ENCODE measurements around the gene LIN7A.

- PRO-cap: no peak
Measured at GRCh38 chr12:76422978-76423602, 74.9 kb upstream of the BBS10 start.

DNA sequence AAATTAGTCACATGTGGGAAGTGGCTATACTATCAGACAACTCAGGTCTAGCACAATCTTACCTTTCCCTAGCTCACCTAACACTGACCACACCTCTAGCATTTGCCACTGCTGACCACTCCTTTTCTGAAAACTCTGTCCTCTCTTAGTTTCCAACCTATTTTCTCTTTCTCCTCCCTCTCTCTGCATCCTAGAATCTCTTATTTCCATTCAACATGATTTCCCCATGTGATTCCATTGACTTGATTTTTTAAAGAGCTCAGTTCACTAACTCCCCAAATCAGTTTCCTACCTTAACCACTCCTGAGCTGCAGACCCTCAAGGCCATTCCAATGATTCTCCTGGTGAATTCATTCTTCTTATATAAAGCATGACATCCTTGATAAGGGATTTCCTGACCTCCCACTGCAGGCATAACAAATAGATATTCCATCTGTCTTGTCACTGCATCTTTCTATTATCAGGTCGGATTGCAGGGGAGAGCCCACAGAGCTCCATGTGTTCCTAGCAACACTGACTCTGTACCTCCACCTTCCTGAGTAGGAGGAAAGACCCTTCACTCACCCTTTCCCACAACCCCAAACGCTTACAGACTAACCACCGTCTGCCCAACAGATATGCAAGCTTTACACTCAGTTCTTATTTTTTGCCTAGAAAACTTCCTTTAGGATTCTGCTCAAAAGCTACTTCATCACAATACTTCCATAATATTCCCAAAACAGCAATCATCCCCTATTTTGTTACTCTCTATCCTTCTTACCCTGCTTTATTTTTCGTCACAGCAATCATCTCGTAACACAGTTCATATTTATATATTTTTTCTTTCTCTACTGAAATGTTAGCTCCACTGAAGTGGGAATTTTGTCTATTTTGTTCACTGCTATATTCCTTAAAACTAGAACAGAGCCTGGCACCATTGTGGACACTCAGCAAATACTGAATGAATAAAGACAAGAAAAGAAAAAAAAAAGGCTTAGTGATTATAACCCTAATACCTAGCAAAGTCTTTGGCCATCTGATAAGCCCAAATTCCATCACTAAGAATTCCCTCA, 90.3 kb downstream of the OSBPL8 start:
- PRO-cap: no peak

- PRO-cap: no peak
Measured at GRCh38 chr12:76512662-76512942, 47.0 kb downstream of the OSBPL8 start.

GRCh38 chr12:76984527-76985014, 80.8 kb downstream of the E2F7 start:
- PRO-cap: no peak

- PRO-cap: no peak
Measured at GRCh38 chr12:77064758-77065411, 484 bp downstream of the E2F7 start.

- PRO-cap: bidirectional peak, plus-strand start at chr12:77833491, minus-strand start at chr12:77833274
Measured at GRCh38 chr12:77833074-77833721, 2.5 kb downstream of the NAV3 start.

DNA sequence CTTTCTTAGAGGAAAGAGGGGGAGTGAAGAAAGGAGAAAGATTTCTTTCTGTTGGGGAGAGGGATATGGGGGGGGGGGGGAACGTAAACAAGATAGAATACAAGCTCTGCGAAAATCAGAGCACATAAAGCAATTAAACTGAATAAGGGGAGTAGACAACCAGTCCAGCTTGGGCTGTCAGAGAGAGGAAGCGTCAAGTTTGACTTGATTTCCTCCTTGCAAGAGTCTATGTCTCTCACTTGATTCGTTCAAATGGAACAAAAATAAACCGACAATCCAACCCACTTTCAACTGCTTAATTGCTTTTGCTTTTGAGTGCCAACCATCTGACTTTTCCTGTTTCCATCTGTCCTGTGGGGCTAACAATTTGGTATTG, 912 bp downstream of the SYT1 start:
- PRO-cap: no peak

DNA sequence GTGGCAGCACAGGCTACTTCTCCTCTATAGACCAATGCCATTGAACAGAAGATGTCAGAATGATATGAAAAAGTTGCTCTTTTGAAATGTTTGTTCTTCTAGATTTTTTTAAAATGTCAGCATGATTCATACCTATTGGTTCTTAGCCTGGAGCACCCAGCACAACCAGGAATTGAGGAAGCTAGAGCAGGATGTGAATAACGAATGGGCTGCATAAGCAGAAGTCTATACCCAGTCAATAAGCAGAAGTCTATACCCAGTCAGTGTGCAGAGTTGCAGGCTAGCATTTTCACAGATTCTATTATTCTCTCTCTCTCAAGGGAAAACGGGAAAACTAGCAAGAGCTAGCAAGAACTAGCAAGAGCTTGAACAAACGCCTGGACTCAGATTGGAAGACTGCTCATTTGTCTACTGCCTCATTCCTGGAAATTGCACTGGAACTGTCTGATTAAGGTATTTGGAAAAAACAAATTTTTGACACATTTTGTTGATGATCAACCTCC, 113.0 kb downstream of the SYT1 start:
- PRO-cap: no peak

- PRO-cap: no peak
Measured at GRCh38 chr12:79711752-79712069, 20.9 kb upstream of the PAWR start.

- PRO-cap: no peak
Measured at GRCh38 chr12:79897586-79898251, 37.2 kb downstream of the PPP1R12A start.

DNA sequence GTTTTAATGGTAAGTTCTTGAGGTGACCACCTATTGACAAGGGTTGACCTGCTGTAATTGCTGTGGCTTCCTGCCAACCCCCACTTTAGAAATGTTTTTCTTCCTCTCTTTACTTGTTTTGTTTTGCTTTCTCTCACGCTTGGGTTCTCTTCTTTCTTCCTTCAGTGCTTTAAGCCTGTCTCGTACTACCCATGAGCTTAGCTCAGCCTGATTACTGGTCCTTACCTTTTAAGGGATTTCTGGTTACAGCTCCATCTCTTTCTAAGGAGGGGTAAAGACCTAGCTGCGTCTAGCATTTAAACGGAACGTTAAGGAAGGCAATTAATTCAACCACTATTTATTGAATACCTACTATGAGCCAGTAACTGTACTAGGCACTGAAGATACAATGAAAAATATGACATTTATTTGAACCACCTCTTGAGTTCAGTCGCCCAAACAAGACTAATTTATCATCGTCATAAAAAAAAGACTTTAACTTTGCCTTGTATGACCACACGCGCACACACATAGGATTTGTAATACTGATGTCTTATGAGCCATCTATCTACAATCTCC, 832 bp upstream of the PPP1R12A start:
- PRO-cap: bidirectional peak, plus-strand start at position 256 of the sequence, minus-strand start at position 171 of the sequence

DNA sequence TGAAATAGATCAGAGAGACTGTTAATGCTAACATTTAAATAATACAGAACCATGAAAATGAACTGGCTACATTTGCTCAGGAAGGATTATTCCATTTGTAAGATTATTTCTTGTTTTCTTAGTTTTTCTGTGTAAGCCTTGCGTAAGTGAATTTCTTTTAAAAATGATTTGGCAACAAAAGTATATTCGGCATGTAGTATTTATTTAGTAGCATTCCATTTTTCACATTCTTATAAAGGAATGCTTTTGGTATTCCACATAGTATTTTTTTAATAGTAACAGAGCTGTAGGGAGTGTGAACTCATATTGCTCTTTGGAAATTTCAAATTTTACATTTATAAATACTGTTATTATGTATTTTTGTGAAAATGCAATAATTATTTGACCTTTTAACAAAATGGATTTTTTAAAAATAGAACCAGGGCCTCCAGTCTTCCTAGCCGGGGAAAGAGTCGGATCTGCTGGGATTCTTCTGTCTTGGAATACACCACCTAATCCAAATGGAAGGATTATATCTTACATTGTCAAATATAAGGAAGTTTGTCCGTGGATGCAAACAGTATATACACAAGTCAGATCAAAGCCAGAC, 1.1 kb downstream of the PTPRQ start:
- PRO-cap: no peak

DNA sequence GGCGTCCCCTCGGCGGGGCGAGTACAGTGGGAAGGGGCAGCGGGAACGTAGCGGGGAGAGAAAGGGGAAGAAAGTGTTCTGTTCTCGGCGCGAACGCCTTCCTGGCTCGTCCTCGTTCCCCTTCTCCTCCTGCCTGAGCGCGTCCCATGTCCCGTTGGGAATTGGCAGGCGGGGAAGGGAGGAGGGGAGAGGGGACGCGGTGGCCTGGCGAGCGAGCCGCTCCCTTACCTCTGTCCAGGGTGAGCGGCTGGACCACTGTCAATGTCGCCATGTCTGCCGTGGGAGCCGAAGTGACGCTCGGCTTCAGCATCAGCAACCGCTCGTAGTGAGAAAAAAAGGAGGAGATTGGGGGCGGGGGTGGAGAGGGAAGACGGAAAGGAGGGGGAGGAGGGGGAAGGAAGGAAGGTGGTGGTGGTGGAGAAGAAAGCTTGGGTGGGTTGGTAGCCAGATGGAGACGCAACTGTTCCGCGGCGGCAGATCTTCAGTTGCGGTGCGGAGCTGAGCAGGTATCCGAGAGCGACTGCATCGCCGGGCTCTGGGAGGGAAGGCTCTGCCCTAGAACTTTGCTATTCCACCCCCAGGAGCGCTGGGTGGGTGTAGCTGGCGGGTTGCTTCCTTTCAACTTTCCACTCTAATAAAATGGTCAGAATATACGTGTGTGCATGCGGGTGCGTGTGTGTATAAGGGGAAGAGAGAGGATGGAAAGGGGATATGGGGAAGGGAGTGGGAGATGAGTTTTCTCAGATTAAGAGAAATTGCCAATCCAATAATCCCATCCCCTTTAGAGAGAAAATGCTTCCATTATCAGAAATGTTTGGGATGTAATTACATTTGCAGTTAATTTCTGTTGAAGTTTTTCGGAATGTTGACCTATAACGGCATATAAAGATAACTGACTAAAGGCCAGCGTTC, at the start of gene LIN7A:
LIN7A (minus strand) TSS at position 522 of the 912 bp plus-strand sequence.
- PRO-cap: bidirectional peak, plus-strand start at position 270 of the sequence, minus-strand start at position 275 of the sequence; unidirectional peak, minus-strand start at position 522 of the sequence

DNA sequence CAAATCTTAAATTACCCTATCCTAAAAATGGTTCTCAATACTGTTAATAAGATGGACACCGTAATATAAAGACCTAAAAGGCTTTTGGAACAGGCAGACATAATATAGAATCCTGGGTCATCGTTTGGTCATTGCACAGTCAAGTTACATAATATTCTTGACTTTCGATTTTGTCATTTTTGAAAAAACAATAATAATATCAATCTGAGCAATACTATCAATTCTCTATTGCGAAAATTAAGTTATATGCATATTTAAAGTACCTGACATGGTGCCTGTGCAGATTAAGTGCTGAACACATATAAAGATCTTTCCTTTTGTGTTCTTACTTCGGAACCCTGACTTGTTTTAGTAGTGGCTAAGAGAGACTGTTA, 8.6 kb upstream of the TMTC2 start:
- PRO-cap: no peak

- PRO-cap: no peak
Measured at GRCh38 chr12:82682845-82683340, 3.8 kb upstream of the TMTC2 start.

GRCh38 chr12:84911057-84911602, 1.5 kb downstream of the SLC6A15 start:
- PRO-cap: no peak

DNA sequence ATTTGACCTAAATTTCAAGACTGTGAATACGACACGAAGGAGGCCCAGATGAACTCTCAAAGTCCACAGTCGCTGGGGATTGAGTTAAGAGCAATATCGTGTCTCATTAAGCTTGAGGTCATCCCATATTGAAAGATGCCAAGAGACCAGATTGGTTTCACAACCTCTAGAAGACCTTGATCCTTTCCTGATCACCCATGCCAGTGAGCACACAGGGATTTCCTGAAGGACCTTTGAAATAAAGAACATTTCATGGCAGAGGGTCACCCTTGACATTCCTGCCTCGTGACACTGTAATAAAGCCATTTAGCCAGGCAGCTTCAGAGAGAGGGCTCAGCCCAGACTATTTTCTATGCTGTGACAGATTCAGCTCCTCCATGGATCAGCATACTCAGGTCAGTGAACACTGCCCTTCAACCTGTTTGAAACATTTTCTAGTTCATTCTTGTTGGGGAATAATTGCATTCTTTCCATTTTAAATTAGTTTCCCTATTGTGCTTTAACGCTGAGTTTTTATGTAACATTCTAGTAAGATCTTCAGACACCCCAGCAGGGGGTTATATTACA, 213.3 kb downstream of the C12orf50 start:
- PRO-cap: no peak

- PRO-cap: no peak
Measured at GRCh38 chr12:88139359-88139907, 2.5 kb downstream of the CEP290 start.

- PRO-cap: no peak
Measured at GRCh38 chr12:88574198-88574894, 5.9 kb downstream of the KITLG start.

DNA sequence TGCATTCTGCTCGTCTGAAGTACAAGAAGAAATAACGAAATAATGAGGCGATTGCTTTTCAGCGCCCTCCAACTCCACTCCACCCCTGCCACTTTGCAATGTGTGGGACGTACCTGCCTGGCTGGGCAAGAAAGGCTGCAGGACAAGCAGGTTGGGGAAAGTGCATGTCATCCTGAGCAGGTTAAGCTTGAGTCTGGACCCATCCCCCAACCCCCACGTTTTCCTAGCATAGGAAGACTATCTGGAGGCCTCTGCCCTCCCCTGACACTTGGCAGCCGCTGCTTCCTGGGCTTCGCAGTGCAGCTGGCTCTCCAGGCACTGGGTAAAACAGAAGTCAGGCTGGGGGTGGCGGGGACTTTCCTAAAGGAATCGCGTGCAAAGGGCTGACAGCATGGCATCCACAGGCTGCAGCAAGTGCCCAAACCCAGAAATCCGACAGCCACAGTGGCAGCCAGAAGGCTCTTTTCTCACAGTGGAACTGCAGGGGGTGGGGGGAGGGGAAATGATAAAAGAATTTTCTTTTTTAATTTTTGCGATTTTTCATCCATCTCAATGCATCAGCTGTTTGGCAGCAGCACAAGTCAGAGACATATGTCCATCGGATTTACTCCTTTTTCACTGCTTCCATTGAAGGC, 253.5 kb downstream of the DUSP6 start:
- PRO-cap: no peak